ENCODE measurements around a stretch of chr6.

DNA sequence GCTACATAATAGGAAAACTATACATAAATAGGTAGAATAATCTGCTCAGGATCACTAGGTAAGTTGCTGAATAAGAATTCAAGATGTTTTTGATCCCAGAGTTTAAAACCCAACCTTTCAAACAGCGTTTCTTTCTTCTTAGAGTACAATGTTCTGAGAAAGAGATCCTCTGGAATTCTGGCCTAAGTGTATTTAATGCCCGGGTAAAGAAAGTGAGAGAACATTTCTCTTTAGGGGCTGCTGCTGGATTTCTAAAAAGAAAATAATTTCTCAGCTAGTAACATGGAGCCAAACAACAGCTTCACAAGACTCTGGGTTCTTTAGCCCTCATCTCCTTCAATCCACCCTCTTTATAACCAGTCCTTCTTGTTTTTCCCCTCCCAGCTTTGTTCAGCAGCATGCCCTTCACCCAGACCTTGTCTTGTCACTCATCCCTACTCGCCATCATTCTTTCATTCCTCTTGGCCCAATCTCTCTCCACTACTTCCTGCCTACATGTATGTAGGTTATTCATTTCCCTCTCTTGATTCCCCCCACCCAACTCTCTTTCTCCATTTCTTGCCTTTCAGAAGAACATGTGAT, 2.3 kb downstream of the HLA-DRA start:
- PRO-cap, result no peak

DNA sequence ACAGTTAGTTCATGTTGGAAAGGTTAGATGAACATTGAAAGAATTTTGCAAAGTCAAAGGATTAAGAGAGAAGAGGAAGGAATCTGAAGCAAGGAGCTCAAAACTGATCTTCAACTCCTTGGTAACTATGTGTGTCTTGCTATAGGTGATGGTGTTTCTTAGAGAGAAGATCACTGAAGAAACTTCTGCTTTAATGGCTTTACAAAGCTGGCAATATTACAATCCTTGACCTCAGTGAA, 4.7 kb downstream of the HLA-DRA start:
- PRO-cap, result no peak

- PRO-cap, result no peak
Observed at GRCh38 chr6:32581123-32581966, 8.3 kb downstream of the HLA-DRB1 start.

DNA sequence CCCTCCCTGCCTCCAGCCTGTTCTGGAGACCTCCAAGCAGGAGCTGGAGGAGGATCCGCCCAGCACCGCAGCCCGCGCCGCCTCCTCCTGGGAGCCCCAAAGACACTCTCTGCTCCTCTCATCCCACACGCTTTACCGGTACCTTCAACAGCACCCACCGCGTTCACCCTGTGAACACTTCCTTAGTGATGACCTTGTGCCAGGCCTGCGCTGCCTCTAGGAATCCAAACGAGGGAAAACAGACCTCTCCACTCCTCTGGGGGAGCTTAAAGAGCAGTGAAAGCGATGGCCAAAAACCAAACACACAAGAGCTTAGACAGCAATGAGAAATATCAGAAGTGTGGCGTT, 5.1 kb downstream of the HLA-DRB1 start:
- PRO-cap, result unidirectional peak, minus-strand start at position 89 of the sequence

- PRO-cap, result bidirectional peak, plus-strand start at chr6:32604719, minus-strand start at chr6:32604535
Observed at GRCh38 chr6:32604290-32605355, 15.0 kb upstream of the HLA-DRB1 start.

- PRO-cap, result unidirectional peak, minus-strand start at chr6:32658649; unidirectional peak, minus-strand start at chr6:32658741
Observed at GRCh38 chr6:32658396-32658907, 8.0 kb downstream of the HLA-DQB1 start.

- PRO-cap, result no peak
Observed at GRCh38 chr6:32761508-32762210, 1.7 kb downstream of the HLA-DQB2 start.

GRCh38 chr6:32830130-32830802, 8.3 kb downstream of the TAP2 start:
- PRO-cap, result no peak

DNA sequence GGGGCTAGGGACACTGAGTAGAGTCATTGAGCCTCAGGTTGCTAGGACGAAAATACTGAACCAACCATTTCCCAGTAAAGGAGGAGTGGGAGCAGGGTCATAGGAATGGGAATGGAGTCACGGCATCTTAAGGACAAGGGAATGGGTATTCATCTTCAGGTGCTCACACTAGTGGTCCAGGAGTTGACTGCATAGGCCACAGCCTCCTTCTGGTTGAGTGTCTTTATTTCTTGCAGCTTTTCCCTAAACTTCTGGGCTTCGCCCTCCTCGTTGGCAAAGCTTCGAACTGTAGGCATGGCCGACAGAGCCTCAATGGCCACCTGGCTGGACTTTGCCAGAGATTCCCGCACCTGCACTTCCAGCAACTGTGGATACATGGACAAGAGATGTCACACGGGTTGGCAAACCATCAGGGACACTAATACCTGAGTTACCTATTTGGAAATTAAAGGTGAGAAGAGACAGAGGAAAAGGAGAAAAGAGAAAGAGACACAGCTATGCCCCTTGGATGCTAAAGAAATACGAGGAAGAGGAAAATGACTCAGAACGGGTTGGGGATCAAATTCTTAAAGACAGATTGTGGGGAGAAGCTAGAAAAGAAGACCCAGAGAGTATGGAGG, 3.2 kb downstream of the TAP1 start:
- PRO-cap, result no peak

DNA sequence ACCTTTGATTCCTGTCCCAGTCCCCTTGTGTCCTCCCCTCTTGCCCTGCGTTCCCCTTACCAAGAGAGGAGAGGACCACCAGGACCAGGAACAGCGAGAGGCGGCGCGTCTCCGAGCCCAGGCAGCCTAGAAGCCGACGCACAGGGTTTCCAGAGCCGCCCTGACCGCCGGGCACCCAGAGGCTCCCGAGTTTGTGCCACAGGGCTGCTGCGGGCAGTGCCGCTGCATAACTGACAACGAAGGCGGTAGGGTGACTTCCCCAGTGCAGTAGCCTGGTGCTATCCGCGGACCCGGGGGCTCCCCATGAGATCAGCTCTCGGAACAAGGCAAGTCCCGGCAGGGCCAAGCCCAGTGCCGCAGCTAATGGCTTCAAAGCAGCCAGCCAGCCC, 531 bp downstream of the TAP1 start:
- PRO-cap, result bidirectional peak, plus-strand start at position 307 of the sequence, minus-strand start at position 235 of the sequence

- PRO-cap, result no peak
Observed at GRCh38 chr6:32854799-32855291, 853 bp downstream of the PSMB9 start.

DNA sequence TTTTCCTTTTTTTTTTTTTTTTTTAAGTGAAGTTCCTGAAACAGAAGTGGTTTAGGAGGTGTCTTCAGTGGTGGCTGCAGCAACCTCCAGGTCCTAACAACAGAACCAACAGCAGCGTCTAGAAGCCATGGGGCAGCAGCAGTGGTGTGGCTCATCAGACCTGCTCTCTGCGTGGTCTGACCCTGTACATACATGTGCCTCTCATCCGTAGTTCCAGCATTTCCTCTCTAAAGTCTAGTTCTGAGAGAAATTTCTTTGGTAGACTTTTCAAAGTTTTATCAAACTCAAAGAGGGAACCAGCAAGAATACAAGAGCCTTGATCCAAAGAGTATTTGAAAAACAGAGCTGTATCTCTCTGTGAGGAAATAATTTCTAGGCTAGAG, 13.3 kb downstream of the PSMB9 start:
- PRO-cap, result no peak

GRCh38 chr6:32894026-32895088, 40.4 kb downstream of the PSMB9 start:
- PRO-cap, result bidirectional peak, plus-strand start at chr6:32894295, minus-strand start at chr6:32894107; bidirectional peak, plus-strand start at chr6:32894439, minus-strand start at chr6:32894378; bidirectional peak, plus-strand start at chr6:32894788, minus-strand start at chr6:32894588

- PRO-cap, result unidirectional peak, minus-strand start at chr6:33062070
Observed at GRCh38 chr6:33061934-33062365, 13.8 kb upstream of the HLA-DPB1 start.

GRCh38 chr6:33077671-33078378, 2.0 kb downstream of the HLA-DPB1 start:
- PRO-cap, result bidirectional peak, plus-strand start at chr6:33078129, minus-strand start at chr6:33077976

DNA sequence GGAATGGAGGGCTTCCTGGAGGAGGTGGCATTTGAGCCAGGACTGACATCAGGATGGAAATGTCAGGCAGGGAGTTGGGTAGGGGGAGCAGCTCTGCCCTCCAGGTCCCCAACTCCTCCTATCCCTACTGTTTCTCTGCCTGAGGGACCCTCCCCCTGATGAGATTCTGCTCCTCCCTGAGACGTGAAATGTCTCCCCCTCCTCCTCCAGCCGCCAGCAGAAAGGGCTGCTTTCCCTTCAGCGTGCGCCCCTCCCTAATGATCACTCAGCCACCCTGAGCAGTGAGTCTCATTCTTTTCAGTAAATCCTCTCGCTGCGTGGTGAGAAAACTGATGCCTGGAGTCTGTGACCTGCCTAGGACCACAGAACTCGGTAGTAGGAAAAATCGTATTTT, 40.7 kb downstream of the HLA-DPB1 start:
- PRO-cap, result no peak

- PRO-cap, result no peak
Observed at GRCh38 chr6:33201110-33201859, 618 bp downstream of the SLC39A7 start.

GRCh38 chr6:33206791-33207297, 1.5 kb upstream of the RING1 start:
- PRO-cap, result no peak

GRCh38 chr6:33248335-33248863, 23.3 kb downstream of the VPS52 start:
- PRO-cap, result no peak

DNA sequence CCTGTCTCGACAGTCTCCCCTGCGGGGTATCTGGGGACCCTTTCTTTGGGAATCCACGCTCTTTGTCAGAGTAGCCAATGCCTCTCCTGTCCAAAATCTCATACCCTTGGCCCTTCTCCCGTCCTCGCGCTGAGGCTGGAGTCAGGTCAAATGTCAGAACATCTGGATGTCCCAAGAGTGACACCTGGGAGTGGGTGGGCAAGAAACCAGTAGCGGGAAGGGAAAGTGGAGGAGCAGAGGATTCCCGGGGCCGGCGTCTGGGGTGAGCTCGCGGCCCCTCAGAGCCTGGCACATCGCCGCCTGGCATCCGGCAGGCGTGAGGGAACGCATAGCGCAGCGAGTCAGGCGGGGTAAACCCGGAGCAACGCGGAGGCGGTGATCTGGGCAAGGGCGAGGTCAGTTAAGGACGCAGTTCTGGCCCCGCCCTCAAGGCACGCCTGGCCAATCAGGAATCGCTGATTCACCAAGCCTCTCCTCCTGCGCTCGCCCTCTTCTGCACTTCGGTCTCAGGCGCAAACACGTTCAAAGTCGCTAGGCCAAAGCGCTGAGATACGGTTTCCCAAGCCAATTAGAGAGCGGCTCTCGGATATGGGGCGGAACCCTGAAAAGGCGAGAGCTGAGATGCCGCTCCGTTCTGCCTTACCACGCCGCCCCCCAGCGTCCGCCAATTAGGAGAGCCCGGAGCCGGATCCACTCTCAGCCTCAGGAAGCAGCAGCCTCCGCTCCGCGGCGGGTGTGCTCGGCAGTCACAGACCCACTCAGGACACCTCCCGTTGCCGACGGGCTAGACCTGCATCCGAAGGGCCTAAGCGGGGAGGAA, 22.6 kb downstream of the VPS52 start:
- PRO-cap, result bidirectional peak, plus-strand start at position 722 of the sequence, minus-strand start at position 374 of the sequence

All from colic lymph node (tissue), 1 donor.